ENCODE data around the genes CLNS1A and DDIAS.

DNA sequence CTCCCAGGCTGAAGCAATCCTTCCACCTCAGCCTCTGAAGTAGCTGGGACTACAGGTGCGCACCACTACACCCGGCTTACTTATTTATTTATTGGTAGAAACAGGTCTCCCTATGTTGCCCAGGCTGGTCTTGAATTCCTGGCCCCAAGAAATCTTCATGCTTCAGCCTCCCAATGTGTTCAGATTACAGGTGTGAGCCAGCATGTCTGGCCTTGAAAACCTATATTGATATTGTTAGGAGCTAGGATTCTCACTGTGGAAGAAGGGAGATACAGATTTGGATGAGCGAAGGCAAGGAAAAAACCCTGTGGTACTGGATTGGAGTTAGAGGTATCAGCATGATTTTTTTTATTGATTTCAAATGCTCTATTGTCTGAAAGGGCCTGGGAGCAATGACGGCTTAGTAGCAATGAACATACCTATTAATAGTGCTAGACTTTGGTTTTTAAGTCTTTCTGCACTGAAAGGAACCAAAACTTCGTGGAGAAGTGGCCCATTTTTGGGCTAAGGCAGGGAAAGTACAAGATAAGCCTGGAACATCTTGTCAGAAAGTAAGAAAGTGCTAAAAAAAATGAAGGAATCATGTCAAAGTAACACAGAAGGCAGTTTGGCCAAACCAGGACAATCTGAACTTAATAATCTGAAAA lies 77.8 kb downstream of the ACER3 start:
- PRO-cap, result no peak
- RAMPAGE, long total RNA, 2 experiments, result no peak in any of the 2 experiments

DNA sequence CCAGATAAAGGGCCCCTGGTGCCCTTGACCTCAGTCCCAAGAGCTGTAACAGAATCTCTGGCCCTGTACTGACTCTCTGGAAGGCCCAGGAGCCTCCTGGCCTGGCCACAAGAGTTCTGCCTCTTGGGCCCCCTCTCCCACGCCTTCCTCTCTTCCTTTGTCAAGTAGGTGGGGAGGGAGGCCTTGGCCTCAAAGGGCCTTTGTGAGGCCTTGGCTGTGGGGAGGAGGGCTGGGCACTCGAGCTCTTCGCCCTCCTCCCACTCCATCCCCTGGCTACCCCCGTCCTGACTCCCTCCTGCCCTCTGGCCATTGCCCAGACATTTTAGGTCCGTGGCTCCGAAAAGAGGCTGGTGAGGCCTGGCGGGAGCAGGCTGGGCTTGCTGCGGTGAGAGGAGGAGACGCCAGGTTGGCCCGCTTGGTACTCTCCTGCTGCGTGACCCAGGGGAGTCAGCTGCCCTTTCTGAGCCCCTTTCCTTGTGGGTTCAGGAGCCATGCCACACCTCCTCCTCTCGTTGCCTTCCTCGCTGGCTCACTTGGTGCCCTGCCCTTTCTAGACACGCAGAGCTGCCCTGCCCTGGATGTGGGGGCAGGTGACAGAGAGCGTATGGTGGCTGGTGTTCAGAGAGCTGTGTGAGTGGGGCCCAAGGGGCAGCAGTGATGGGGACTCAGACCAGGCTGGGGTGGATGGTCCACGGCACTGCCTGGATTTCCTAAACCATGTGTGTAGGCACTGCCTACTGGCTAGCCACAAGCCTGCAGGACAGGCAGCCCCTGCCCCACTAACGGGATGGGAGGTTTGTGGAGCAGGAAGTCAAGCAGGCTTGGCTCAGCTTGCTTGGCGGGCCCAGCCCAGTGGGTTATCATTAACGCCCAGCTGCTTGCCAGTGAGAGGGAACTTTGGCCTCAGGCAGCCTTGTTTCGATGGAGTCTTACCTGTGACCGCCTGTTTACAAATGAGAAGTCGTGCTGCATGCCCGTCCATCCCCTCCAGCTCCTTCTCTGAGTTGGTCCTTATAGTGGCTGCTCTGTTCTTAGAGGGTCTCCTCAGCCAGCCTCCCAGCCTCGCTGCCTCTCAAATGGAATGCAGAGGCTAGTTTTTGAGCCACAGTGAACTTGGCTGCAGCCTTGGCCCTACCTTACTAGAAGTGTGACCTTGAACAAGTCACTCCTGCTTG lies 15.8 kb upstream of the OMP start:
- PRO-cap, result no peak
- RAMPAGE, long total RNA, 2 experiments, result no peak in any of the 2 experiments

DNA sequence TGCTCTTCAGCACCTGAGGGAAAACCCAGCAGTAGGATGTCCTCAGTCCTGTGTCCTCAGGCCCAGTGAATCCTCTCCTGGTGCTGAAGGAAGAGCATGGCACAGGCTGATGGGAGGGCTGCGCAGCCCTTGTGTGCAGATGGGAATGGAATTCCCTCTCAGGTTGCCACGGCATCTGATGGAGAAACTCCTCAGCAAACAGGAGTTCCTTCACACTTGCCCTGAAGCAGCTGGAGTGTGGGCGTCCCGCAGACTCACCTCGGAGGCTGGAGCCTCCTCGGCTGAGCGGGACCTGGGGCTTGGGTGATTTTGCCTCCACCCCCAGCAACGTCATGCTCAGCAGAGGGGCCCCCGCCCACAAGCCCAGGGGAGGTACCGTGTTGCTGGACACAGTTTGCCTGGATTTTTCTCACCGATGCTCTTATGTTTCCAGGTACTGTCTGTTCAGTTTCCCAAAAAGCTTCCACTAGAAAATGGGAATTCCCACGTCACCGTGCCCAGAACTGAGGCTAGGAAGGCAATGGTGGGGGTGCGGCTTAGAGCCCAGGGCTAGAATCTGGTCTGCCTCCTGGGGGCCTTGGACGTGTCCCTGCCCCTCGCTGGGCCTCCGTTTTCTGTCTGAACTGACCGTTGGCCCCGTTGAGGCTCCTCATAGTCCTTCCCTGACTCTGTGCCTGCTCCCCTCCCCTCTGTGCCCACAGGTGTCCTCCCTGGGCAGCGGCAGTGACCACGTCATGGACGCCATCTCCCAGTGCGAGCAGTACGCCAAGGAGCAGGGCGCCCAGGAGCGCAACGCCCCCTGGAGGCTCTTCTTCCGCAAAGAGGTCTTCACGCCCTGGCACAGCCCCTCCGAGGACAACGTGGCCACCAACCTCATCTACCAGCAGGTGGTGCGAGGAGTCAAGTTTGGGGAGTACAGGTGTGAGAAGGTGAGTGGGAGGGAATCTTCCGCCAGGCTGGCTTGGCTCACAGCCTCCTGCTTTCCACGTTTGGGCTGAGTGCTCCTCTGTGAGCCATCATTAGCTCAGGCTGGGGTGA lies 63.6 kb downstream of the MYO7A start:
- PRO-cap, result no peak
- RAMPAGE, long total RNA, 2 experiments, result no peak in any of the 2 experiments

- PRO-cap, result no peak
- RAMPAGE, long total RNA, 2 experiments, result no peak in any of the 2 experiments
Observed at GRCh38 chr11:77199333-77199929, 71.4 kb downstream of the MYO7A start.

GRCh38 chr11:77411201-77411644 lies 62.7 kb downstream of the PAK1 start:
- PRO-cap, result no peak
- RAMPAGE, long total RNA, 2 experiments, result no peak in any of the 2 experiments

- PRO-cap, result no peak
- RAMPAGE, long total RNA, 2 experiments, result no peak in any of the 2 experiments
Observed at GRCh38 chr11:77570836-77571772, 18.6 kb upstream of the AQP11 start.

GRCh38 chr11:77611309-77611818 lies 21.6 kb downstream of the AQP11 start:
- PRO-cap, result no peak
- RAMPAGE, long total RNA, 2 experiments, result no peak in any of the 2 experiments

DNA sequence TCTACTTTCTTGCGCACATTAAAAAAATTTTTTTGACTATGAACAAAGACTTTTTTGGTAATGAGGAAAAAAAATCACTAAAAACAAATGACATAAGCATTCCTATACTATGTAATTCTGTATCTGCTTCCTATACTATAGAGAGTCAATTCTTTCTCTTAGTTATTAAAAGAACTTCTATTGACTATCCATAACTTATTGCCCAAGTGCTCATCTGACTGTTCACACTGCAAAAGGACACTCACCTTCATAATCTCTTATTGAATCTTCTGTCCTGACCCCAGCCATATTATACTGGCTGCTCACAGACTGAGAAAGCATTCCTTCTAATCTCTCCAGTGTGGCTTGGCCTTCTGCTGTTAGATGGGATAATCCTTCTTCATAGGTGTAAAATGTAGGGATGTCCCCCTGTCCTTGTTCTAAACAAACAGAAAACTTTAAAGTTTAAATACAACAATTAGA lies 15.3 kb downstream of the CLNS1A start:
- PRO-cap, result no peak
- RAMPAGE, long total RNA, 2 experiments, result no peak in any of the 2 experiments

DNA sequence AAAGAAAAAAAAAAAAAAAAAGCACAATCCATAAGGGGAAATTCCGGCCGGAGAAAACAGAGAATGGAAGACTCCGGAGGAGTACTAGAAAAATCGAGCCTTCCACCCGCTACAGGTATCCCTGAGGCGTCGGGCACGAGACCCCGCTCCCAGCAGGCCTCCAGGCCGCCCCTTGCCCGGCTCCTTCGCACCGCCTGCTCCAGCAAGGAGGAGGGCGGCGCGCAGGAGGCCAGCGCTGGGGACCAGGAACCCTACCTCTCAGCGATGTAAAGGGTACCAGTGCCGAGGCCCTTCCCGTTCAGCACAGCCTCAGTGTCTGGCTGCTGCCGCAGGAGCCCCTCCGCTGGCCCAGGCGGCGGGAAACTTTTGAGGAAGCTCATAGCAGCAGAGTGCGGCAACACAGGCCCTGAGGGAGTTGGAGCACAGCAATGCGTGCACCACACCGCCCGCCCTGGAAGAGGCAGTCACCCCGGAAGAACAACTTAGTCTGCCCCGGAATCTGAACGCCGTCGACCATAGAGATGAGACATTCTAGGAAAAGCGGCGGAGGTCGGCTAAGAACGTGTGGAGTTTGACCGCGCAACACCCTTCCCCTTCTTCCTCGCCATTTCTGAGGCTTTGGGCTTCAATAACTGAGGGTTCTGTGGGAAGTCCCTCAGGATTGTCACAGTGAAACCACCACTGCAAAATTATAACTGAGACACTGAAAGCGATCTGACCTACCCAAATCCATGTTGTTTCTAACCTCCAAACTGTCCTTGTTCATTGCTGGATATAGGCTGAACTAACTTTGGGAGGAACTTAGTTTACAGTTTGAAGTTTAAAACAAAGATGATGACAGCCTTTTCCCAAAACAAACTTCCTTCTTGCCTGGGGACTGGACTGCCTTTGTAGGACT lies at the start of gene CLNS1A:
TSS of gene CLNS1A (minus strand) at position 460 of the 898 bp plus-strand sequence.
- PRO-cap, result bidirectional peak, plus-strand start at position 534 of the sequence, minus-strand start at position 460 of the sequence
- RAMPAGE, long total RNA, 2 experiments, result start-site peak on the minus strand in 2 of 2 experiments, centred at positions 447 to 457 of the sequence, 2,345 to 2,418 reads per replicate

- PRO-cap, result no peak
- RAMPAGE, long total RNA, 2 experiments, result no peak in any of the 2 experiments
Observed at GRCh38 chr11:77642040-77642613, 4.5 kb upstream of the CLNS1A start.

DNA sequence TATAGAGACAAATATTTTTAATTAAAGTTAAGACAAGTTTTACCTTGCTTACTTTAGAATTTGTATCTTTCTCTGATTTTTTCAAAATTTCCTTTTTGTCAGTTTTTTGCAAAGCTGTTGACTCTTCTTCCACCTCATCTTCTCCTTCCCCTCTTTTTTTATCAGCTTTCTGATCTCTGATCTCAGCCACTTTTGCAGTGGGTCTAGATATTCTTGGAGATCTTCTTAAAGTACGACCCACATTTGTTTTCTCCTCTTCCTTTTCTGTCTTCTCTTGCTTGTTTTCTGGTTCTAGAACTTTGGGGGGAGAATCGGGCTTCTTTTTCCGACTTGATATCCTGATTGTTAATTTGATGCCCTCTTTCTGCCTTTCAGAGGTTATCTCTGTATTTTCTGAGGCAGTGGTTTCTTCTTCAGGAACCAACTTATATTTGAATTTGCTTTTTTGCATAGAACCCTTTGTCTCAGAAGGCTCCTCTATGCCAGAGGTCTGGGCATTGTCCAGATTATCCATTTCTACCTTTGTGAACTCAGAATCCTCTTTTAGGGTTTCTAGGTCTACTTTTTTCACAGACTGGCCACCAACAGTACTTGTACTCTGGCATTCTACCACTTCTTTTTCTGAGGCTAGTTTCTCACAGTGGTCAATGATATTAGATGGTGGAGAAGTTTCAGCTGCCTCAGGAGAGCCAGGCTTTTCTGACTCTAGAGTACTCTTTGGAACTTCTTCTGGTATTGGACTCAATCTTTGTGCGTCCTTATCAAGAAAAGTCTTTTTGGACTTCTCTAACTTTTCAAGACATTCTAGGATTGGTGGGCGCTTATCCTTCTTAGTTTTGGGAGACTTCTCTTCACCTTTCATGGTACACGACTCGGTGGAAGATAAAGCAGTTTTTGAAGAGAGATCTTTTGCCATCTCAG lies 63.3 kb upstream of the CLNS1A start:
- PRO-cap, result no peak
- RAMPAGE, long total RNA, 2 experiments, result no peak in any of the 2 experiments

GRCh38 chr11:78314187-78315037 lies 103.2 kb downstream of the GAB2 start:
- PRO-cap, result no peak
- RAMPAGE, long total RNA, 2 experiments, result no peak in any of the 2 experiments

DNA sequence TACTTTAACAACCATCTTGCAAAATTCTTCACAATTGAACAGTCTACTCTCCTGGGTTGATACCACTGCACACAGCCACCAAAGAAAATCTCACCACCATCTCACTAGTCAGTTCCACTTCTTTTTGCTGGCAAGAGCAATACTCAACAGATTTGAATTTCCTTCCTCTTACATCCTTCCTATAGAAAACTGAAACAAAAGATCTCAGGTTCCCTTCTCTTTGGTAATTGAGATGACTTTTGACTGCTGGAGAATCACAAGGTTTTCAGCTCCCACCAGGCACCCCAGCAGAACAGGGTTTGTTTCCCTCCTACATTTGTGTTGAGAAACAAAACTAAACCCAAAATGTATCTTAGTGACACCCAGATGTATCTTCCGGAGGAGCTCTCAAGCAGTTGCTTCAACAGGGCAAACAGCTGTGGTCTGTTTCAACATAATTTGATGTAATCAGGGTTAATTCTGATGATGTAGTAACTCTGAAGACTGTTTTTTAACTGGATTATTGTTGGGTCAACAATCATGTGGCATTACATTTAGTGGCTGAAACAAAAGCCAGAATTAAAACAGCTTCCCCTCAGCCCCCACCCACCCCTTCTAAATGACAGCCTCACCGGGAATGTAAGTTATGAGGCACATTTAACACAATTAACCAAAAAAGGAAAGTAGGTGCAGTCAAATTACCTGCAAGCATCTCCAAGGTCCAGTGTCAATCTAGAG lies 7.2 kb upstream of the GAB2 start:
- PRO-cap, result no peak
- RAMPAGE, long total RNA, 2 experiments, result no peak in any of the 2 experiments

GRCh38 chr11:78464079-78464640 lies 46.5 kb upstream of the GAB2 start:
- PRO-cap, result no peak
- RAMPAGE, long total RNA, 2 experiments, result no peak in any of the 2 experiments

DNA sequence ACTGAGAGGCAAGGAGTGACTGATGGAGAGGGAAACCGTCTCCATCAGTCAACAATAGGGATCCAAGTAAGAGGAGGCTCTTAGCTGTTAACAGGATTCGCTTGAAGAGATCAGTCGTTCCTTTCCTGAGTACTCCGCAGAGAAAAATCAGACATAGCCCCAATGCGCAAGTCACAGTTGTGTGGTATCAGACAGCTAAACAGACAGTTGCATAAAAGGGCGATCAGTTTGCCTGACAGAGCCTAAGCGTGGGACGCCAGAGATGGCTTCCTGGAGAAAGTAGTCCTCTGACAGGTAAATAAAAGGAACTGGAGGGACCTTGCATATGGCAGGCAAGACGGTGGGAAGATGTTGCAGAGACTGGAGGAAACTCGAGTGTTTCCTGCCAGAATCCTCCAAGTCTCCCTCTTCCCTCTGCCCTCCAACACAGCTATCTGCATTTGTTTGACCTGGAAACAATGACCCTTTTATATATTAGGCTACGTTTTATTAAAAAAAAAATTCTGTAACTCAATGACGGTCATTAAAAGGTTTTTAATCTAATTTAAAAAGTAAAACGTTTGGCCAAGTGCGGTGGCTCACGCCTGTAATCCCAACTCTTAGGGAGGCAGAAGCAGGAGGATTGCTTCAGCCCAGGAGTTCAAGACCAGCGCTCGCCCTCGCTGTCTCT lies 518 bp upstream of the NARS2 start:
- PRO-cap, result bidirectional peak, plus-strand start at position 226 of the sequence, minus-strand start at position 149 of the sequence
- RAMPAGE, long total RNA, 2 experiments, result no peak in any of the 2 experiments

- PRO-cap, result no peak
- RAMPAGE, long total RNA, 2 experiments, result no peak in any of the 2 experiments
Observed at GRCh38 chr11:78734372-78734752, 159.7 kb upstream of the NARS2 start.

GRCh38 chr11:78877522-78877721 lies 302.8 kb upstream of the NARS2 start:
- PRO-cap, result unidirectional peak, plus-strand start at chr11:78877613
- RAMPAGE, long total RNA, 2 experiments, result no peak in any of the 2 experiments

- PRO-cap, result no peak
- RAMPAGE, long total RNA, 2 experiments, result no peak in any of the 2 experiments
Observed at GRCh38 chr11:82419911-82420110, 313.9 kb downstream of the FAM181B start.

GRCh38 chr11:82901238-82901949 lies at the start of gene DDIAS:
Gene DDIAS, plus strand, starts transcription at chr11:82901736.
- PRO-cap, result bidirectional peak, plus-strand start at chr11:82901736, minus-strand start at chr11:82901601
- RAMPAGE, long total RNA, 2 experiments, result start-site peak on the minus strand in 1 of 2 experiments, at chr11:82901628-82901666 at its widest, 13 reads per replicate

DNA sequence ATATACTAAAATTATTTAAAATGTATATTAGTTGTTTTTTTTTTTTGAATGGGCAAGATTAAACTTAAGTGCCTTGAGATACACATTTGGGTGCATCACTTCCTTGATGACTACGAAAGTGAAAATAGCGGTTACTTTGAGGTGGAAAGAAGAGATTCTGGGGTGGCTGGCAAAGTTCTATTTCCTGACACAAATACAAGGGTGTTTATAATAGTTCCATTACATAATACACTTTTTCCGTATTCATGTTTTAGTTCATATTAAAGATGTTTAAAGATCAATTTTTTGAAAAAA lies 58.4 kb downstream of the DDIAS start:
- PRO-cap, result no peak
- RAMPAGE, long total RNA, 2 experiments, result no peak in any of the 2 experiments

All from right atrium auricular region (tissue), 2 donors.